Trachea (tissue), 1 donor: ENCODE measurements around a stretch of chr1.

DNA sequence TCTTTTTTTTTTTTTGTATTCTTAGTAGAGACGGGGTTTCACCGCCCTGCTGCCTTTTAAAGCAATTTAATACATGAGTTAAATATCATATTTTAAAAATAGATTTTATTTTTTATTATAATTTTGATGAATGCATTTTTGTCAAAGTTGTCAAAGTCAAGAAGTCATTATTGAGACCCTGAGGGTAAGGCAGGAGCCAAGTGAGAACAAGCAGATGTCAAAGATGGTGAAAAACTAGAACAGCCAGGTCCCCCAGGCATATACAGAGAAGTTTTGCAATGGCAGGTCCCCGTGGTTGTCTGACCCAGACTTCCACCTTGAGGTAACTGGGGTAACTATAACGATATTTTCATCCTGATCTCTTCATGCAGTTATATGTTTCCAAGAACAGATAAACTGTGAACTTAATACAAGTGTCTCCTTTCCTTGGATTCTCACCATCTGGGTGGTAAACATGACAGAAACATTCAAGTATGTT, 26.5 kb downstream of the PTPRC start:
- PRO-cap = no peak

GRCh38 chr1:198682315-198682663, 43.4 kb downstream of the PTPRC start:
- PRO-cap = no peak

- PRO-cap = no peak
Observed at GRCh38 chr1:198729621-198730001, 90.8 kb downstream of the PTPRC start.

GRCh38 chr1:198763209-198763855, 124.5 kb downstream of the PTPRC start:
- PRO-cap = no peak

- PRO-cap = no peak
Observed at GRCh38 chr1:198776459-198777176, 137.8 kb downstream of the PTPRC start.

- PRO-cap = no peak
Observed at GRCh38 chr1:198935139-198935903, 296.5 kb downstream of the PTPRC start.

DNA sequence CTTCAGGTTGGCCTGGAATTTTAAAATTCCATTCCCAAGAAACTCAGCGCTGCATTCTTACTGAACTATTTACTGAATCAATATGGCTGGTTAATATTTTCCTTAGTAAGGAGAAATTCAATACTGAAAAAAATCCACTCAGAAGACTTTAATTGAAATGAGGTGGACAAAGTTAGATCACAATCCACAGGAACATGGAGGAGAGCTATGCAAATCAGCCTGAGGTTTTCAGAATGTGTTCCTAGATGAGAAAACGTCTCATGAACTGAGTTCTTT, 578.8 kb upstream of the NR5A2 start:
- PRO-cap = no peak

DNA sequence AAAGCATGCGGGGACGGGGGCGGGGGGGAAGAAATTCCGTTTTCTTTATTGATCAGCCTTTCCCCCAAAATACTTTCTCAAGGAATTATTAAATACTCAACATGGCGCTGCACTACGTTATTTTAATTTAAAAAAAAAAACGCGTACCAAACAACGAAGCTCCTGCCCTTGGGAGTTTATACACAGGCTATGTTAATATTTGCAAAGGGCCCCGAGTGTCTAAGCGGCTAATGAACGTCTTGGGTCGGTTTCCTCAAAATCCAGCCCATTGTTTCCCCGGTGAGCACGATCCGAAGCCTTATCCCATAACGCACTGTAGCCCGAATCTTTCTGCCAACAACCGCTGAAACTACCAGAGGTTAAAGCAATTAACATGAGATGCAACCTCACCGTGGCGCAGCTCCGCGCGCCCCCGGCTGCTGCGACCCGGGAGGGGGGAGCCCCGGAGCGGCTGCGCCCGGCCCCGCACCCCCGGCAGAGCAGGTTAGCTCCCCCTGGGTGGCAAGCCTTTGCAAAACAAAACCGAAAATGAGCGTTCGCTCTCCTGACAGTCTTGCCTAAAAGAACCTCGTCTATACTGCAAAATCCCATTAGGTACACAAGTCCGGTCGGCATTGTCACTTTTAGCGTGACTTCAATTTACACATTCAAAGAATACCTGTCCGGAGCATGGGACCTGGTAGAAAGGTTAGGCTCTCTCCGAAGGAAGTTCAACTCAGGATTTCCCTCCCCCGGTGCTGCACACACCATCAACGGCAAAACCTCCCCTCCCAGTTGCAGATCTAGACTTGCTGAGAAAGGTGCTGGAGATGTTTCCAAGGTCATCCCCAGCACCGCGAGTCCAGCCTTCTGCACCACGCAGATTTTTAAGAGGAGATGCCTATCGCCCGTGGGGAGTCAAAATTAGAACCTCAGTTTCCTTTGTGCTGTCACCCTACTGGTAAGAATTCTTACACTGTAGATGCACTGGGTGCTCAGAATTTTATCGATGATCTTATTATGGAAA, 107.6 kb downstream of the ZNF281 start:
- PRO-cap = no peak

- PRO-cap = no peak
Observed at GRCh38 chr1:200364020-200364926, 45.6 kb downstream of the ZNF281 start.

DNA sequence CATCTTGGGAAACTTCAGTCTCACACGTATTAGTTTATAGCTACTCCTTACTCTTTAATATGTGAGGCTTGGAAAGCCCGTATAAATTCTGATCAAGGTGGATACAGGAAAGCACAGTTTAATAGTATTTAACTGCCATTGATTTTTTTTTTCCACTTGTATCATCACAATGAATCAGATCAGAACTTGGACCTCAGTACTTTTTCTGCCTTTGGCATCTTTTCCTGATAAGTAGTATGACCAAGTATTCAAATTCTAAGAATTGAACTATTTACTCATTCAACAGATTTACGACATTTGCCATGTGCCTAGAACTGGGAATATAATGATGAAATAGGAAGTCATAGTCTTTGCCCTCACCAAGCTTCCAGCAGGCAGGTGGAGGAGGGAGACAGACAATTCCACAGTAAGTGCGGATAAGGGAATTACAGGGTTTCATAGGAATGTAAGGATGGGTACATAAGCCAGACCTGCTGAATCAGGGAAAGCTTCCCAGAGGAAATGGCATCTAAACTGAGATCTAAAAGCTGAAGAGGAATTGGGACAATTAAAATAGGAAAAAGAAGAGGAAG, 5.1 kb upstream of the DDX59 start:
- PRO-cap = no peak

- PRO-cap = no peak
Observed at GRCh38 chr1:200760729-200761149, 22.0 kb downstream of the CAMSAP2 start.

DNA sequence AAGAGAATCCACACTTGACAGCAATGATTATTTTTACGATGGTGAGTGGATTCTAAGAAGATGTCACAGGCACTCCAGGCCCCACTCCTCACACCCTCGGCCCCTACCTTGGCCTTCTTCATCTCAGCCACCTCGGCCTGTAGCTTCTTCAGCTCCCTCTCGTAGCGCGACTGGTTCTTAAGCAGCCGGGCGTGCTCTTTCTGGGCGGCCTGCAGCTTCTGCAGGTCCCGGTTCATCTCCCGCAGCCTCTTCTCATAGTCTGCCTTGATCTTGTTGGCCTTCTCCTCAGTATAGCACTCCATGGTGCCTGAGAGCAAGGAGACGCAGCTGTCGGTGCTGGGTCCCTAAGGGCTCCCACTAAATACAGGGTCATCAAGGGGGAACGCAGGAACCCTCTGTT, 27.4 kb downstream of the KIF21B start:
- PRO-cap = no peak

DNA sequence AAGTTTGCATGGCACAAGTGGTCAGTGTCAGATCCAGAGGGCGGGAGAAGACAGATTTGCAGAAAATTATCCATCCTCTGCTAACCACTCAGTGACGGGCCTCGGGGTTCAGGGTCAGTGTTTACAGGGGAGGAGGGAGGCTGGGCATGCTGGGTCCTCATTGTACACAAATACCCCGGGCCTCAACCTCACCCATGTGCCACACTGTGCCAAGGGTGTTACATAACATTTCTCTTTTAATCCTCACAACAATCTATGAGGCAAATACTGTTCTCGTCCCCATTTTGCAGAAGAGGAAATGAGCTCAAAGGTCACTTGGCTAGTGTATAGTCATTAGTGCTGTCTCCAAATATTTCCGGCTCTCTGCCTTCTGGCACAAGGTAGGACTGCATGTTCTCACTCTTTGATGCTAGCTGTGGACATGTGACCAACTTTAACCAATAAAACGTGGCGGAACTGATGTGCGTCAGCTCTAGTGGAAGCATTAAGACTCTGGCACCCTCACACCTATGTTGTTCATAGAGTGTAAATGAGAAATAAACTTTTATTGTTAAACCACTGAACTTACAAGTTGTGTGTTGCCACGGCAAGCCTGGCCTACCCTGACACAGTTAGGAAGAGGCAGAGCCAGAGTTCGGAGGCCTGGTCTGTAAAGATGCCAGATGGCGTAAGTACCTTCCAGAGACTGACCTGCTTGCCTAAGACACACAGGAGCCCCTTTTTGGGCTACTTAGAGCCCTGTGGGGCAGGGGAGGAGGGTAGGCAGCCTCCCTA, 4.9 kb upstream of the KIF21B start:
- PRO-cap = no peak

DNA sequence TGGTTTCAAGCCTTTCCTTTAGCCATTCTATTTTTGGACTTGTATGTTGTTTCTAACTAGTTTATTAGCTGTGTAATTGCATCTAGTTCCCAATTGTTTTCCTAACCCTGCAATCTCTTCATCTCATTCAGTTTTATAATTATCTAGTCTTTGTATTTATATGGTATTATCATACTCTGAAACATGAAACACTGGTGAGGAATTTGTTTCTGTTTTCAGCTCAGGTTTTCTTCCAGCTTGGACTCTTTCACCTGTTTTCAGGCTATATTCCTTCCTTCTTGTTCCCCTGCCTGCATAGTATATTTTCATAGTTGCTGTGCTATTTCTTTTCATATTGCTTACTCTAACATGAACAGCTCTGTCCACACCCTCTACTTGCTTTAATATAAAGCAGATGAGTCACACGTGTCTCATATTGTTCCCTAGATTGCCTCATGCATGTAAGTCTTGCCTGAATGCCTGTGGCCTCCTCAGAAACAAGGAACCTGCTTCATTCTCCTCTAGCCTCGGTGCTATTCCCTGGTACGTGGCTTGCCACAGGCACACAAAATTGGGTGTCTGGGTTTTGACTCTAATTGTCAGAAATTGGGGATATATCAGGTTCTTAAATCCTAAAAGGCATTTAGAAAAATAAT, 16.7 kb upstream of the PKP1 start:
- PRO-cap = no peak

GRCh38 chr1:201275157-201275852, 8.0 kb upstream of the PKP1 start:
- PRO-cap = no peak

- PRO-cap = no peak
Observed at GRCh38 chr1:201365577-201366093, 11.8 kb downstream of the TNNT2 start.

- PRO-cap = no peak
Observed at GRCh38 chr1:201369756-201369964, 7.8 kb downstream of the TNNT2 start.

DNA sequence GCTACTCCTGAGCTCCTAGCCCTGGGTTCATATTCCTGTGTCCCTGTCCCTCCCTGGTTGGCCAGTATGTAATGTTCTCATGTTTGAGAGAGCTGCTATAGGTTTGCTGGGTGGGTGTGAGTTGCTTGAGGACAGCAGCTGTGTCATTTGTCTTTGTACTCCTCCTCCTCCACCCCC, 6.4 kb upstream of the TNNT2 start:
- PRO-cap = no peak

DNA sequence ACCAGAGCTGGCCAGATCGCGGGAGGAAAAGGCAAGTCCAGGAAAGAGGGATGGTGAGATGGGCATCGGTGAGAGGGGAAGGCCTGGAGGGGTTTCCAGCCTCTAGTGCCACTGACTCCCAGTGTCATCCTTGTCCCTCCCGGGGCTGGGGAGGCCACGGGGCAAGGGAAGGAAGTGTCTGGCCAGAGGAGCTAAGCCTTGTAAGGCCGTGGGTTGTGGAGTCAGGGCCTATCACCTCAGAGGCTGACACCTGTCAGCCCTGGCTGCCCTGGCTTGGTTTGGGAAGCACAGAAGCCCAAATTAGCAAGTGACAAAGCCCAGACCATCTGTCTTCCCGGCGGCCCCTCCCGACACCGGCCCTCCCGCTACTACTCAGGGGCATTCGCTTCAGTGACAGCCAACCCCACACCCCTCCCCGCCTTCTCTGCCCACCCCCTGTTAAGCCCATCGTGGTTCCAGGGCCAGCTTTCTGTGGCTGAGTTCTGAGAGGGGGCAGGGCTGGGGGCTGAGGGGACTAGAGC, 4.8 kb upstream of the TNNI1 start:
- PRO-cap = no peak

GRCh38 chr1:201455681-201456146, 13.3 kb downstream of the PHLDA3 start:
- PRO-cap = no peak